Metastatic Pancreatic Carcinoma in the Ovary (tissue), 1 donor: Measurements from ENCODE around the genes IQCF6, RPL29 and TNNC1.

- PRO-cap, result no peak
Measured at GRCh38 chr3:51779003-51779315, at the start of gene IQCF6. Gene IQCF6, minus strand, starts transcription at chr3:51779237.

GRCh38 chr3:51941149-51941654, 502 bp downstream of the RRP9 start:
- PRO-cap, result no peak

DNA sequence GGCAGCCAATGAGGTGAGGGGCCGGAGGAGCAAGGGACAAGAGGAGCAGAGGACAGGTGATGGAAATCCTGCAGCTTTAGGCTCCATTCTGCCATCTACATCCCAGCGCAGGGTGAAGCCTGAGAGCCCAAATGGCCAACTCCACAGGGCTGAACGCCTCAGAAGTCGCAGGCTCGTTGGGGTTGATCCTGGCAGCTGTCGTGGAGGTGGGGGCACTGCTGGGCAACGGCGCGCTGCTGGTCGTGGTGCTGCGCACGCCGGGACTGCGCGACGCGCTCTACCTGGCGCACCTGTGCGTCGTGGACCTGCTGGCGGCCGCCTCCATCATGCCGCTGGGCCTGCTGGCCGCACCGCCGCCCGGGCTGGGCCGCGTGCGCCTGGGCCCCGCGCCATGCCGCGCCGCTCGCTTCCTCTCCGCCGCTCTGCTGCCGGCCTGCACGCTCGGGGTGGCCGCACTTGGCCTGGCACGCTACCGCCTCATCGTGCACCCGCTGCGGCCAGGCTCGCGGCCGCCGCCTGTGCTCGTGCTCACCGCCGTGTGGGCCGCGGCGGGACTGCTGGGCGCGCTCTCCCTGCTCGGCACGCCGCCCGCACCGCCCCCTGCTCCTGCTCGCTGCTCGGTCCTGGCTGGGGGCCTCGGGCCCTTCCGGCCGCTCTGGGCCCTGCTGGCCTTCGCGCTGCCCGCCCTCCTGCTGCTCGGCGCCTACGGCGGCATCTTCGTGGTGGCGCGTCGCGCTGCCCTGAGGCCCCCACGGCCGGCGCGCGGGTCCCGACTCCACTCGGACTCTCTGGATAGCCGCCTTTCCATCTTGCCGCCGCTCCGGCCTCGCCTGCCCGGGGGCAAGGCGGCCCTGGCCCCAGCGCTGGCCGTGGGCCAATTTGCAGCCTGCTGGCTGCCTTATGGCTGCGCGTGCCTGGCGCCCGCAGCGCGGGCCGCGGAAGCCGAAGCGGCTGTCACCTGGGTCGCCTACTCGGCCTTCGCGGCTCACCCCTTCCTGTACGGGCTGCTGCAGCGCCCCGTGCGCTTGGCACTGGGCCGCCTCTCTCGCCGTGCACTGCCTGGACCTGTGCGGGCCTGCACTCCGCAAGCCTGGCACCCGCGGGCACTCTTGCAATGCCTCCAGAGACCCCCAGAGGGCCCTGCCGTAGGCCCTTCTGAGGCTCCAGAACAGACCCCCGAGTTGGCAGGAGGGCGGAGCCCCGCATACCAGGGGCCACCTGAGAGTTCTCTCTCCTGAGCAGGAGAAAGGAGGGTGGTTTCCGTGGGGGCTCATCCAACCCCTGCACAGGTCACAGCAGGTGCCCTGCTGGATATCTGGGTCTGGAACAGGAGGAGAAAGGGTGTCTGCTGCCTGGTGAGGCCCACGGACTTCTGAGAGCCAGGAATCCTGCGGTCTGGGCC, 842 bp downstream of the GPR62 start:
- PRO-cap, result no peak

GRCh38 chr3:51985882-51986599, 2.7 kb downstream of the ACY1 start:
- PRO-cap, result no peak

DNA sequence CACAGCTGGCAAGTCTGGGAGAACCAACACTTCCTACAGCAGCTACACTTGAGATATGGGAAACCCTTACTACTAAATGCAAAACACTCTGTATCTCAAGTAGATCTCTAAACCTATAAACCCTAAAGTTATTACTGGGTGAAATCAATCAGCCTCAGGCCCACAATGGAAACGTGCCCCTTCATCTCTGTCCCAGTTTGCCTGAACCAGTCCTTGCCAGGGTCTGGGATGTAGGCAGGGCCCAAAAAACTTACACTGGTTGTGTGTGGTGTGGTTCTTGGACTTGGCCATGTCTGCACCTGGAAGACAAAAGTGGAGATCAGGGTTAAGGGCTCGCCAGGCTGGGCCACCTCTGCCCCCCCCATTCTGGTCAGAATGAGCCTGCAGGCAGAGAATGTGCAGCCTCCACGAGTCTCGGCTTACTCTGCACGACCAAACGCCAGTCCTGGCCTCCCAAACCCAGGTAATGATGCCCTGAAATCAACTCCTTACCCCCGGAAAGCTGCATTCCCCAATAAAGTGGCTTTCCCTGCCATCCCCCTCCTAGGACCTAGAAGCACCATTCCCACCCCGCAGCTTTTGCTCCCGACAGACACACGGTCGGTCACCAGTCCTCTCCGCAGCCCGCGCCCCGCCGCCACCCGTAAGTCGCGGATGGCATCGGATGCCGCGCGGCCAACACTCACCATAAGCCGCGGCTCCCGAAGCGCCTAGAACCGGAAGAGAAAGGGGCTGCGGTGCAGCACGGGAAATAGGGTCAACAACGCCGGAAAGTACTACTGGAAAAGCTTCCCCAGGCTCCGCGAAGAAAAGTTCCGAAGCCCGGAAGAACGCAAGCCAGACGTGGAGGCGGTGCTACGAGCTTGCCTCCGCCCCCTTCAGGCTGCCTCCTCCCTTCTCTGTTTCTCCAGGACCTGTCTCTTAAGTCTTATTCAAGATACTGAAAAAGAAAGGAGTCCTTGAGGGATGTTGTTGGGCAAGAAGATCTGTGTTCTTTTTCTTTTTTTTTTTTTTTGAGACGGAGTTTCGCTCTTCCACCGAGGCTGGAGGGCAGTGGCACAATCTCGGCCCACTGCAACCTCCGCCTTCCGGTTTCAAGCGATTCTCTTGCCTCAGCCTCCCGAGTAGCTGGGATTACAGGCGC, at the start of gene RPL29:
Gene RPL29 (minus strand): TSS at position 725 of the 1,144 bp plus-strand sequence.
- PRO-cap, result bidirectional peak, plus-strand start at position 835 of the sequence, minus-strand start at position 725 of the sequence

- PRO-cap, result no peak
Measured at GRCh38 chr3:51997964-51998375, 2.3 kb upstream of the RPL29 start.

DNA sequence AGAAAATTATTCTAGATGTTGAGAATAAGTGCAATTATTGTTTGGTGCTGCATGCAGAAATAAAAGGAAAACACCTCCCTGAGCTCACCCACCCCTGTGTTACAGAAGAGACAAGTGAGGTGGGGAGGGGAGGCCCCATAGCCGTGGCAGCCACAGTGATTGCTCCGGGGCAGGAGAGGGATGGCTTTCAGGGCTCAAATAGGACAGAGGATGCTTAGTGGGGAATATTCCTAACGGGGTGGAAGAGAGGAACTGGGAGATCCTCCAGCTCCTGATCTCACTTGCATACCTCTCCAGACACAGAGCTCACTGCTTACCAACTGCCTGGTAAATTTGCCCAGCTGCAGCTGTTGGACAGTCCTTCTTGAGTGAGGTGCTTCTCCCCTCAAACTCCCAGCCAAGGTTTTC, 29.3 kb upstream of the RPL29 start:
- PRO-cap, result no peak

- PRO-cap, result no peak
Measured at GRCh38 chr3:52028462-52029167, 27.8 kb downstream of the DUSP7 start.

GRCh38 chr3:52047207-52047911, 9.0 kb downstream of the DUSP7 start:
- PRO-cap, result no peak

DNA sequence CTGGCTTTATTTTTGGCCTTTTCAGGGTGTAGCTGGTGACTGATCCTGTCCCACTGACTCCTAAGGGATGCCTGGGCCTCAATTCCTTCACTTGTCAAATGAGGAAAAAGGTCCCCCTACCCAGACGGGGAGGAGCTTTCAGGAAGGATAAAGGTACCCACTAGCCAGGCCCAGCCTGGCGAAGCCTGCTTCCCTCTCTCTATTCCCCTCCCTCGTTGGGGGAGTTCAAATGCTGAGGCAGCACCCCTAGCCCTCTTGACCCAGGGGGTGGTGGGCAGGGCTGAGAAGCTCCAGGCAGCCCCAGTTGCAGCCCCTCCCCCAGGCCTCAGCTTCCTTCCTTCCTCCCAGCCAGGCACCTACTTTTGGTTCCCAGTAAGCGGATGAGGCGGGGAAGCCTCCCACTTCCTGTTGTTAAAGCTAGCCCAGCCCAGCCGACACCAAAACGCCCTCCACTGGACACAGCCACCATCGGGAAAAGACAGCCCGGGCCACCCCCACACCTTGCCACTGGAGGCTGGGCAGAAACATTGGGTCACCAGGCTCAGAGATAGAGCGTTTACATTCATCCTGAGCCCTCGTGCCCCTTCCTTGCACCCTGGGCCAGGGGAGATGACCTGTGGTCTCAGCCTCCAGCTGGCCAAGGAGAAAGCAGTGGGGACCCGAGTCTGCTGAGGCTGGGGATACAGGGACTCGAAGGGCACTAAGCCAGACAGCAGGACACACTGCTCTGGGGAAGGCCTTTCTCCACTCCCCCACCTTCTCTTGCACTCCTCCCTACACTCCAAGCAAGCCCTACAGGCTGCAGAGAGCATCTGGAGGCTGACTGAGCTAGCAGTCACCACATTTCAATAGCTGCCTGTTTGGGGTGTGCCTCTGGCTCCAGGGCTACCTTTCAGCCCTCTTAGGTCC, 3.5 kb downstream of the DUSP7 start:
- PRO-cap, result no peak

DNA sequence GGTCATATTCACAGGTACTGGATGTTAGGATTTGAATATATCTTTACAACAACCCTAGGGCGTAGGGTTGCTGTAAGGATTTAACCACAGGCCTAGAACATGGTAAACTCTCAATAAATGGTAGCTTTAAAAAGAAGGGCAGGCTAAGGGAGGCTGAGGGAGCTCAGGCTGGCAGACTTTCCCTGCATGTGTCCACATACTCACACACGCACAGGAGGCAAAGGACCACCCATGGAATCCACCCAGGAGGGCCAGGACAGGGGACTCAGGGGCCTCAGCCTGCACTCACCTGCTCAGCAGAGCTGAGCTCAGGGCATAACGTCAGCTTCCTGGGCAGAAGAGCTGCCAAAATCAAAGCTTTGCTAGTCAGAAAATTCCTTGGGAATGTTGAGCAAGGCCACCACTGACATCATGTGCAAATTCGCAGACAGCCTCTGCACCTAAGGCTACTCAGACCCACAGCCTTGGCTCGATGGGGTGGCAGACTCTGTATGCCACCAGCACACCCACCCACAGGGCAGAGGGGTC, 16.5 kb upstream of the ALAS1 start:
- PRO-cap, result no peak

GRCh38 chr3:52188740-52189517, 9.0 kb upstream of the ALAS1 start:
- PRO-cap, result no peak

DNA sequence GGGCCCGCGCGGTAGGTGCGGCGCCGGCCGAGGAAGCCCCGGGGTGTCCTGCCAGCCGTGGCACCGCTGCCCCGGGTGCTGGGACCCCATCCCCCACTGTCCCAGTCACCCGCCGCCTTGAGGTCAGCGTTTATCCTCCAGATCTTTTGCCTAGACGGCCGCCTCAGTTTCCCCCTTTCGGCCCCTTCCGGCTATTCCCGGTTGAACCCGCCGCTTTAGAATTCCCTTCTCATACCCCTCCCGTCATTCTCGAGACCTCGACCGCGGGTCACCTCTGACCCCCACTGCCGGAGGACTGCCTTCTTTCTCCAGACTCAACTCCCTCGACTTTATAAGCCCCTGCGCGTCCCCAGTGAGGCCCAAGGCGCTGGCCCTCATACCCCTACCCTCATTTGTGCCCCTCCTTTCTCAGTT, 307 bp downstream of the ALAS1 start:
- PRO-cap, result no peak

- PRO-cap, result no peak
Measured at GRCh38 chr3:52204258-52204919, 6.4 kb downstream of the ALAS1 start.

DNA sequence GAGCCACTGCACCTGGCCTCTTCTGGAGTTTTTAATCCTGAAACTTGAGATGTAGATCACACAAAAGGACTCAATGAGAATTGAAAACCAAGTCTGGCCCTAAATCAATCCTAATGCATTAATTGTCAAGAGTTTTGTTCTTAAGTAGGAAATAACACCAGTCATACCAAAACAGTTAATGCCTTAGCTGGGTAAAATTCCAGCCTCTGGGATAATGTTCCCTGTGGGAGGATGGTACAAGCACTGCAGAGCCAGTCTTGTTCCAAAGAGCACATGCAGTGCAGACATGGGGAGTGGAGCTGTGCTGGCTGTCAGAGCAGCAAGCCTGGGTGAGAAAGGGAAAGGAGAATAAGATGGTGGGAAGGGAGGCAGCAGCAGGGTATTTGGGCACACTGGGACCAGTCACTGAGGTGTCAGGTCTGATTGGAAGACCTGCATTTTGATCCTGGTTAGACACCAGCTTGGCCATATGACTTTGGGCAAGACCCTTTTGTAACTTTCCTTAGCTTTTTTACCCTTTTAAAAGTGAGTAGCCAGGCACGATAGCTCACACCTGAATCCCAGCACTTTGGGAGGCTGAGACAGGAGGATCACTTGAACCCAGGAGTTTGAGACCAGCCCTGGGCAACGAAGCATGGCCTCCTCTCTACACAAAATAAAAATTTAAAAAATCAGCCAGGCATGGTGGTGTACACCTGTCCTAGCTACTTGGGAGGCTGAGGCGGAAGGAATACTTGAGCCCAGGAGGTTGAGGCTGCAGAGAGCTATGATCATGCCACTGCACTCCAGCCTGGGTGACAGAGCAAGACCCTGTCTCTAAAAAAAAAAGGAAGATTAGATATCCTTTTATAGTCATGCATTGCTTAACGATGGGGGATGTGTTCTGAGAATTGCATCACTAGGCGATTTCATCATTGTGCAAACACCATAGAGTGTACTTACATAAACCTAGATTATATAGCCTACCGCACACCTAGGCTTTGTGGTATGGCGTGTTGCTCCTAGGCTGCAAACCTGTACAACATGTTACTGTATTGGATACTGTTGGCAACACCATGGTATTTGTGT, 12.3 kb downstream of the ALAS1 start:
- PRO-cap, result no peak

DNA sequence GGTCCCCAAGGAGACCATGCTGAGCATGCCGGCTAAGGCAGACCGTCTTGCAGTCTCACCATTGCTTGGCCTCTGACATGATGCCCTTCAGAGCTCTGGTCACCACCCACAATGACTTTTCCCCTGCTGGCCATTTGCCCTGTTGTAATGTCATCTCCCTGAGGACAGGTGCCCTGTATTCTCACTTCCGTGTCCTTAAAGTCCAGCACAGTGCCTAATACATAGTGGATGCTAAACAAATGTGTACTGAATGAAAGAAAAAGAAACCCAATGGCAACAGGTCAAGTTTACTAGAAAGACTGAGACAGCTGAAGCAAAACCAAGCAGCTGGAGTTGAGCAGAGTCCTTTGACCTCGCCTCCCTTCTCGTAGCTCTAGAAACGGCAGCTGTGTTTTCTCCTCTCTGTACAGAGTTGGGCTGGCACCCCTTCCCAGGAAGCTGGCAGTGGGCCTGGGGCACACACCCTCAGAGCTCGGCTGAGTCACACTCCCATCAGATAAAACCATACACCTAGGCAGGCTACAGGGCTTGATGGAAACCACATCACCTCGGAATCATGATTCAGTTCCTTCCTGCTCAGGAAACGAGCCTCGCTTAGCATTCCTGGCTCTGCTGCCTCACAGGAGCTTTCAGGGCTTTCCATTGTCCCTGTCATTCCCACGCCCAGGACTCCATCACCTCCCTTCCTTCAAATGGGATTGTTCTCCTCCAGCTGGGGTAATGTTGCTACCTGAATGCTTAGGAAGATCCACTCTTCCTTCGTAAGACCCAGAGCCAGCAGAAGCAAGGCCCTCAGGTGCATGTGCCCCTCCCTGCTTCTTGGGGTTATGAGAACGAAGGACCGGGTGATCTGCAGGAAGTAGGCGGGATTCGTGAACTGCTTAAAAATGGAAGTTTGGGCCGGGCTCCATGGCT, 8.4 kb downstream of the TLR9 start:
- PRO-cap, result no peak

- PRO-cap, result no peak
Measured at GRCh38 chr3:52372905-52373475, 36.8 kb downstream of the BAP1 start.

DNA sequence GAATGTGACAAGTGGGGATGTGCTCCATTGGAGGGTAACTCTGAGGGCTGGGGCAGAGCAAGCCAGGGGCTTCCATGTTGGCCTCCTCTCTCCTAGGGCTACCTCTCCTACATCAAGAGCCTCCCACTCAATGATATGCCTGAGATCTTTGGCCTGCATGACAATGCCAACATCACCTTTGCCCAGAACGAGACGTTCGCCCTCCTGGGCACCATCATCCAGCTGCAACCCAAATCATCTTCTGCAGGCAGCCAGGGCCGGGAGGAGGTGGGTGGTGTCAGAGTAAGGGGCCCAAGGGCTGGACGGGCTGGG, 12.2 kb downstream of the BAP1 start:
- PRO-cap, result no peak

DNA sequence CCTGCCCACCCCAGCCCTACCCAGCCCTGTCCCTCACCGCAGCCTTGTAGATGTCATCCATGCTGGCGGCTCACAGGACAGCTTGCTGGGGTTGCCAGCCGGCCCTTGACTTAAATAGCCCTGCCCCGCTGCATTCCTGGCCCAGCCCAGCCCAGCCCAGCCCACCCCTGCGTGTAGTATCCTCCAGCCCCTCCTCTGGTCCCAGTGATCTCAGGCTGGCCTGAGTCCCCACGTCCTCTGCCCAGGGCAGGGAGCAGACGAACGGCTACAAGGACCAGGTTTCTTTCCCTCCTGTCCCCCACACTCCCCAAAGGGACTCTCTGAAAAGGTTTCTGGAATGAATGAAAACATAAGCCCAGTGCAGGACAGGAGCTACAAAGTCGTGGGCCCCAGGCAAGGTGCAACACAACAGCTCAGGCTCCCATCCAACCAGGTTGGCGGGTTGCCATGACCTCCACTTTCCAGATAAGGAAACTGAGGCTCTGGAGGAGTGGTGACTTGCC, at the start of gene TNNC1:
Gene TNNC1 (minus strand): TSS at position 87 of the 503 bp plus-strand sequence.
- PRO-cap, result no peak

DNA sequence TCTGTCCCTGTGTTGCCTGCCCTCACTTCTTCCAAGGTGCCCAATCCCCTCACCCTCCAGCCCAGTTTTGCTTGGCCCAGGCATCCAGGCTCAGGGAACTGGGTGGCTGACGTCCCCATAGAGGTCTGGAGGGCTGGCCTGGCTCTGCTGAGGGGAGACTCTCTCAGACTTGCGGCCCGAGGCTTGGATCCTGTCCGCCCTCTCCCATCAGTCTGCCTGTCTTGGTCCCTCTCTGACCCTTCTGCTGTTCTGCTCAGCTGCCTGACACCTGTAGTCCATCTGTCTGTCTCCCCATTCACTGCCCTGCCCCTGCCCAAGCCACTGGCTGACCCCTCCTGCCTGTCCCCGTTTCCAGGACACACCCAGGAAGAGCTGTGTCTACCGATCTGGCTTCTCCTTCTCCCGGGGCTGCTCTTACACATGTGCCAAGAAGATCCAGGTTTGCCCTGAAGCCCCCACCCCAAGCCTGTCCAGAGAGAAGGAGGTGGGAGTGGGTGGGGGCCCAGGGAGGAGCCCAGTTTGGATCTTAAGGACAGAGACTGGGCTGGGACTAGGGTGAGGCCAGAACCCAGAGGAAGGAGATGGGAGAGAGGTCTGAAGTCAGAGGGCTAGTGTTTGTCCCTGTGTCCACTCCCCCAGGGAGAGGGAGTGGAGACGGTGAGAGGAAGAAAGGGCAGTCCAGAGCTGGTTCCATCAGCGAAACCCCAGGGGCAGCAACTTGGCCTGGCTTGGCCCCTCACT, 18.4 kb downstream of the NT5DC2 start:
- PRO-cap, result no peak